Tongue (tissue), 2 donors: ENCODE measurements around the gene GPR180.

- RAMPAGE, long total RNA, result no peak
Observed at GRCh38 chr13:94599666-94600387, 1.8 kb upstream of the GPR180 start.

- RAMPAGE, long total RNA, result no peak
Observed at GRCh38 chr13:94601441-94602500, at the start of gene GPR180. GPR180 (plus strand) TSS chr13:94601857.

DNA sequence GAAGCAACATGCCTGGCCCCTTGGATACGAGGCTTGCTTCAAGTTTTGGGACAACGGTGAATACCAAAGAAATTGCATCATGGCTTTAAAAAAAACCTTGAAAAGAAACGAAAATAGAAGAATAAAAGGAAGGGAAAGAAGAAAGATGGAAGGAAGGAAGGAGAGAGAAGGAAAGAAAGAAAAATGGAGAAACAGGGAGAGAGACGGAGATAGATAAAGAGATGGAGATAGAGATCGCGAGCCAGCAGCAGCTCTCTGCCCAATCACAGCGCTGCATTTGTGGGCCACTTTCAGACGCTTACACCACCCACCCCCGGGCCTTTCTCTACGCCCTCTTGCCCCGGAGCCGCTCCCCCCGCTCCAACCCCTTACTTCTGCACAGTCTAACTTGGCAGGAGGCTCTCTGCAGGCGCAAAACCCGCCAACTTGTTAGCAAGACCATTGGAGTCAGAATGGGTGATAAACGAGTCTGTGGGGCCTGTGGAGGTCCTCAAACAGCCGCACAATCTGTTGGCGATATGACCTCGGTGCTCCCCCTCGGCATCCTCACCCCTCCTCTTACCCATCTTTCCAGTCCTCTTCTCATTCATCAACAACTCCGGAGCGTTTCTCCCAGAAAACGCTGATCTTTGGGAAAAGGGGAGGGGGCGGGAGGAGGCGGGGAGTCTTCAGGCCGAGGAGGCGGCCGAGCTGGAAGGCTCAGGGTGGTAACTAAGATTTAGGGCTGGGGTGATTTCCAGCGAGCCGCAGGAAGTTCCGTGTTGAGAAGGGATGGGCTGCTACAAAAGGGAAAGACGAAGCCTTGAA lies 4.4 kb downstream of the SOX21 start:
- RAMPAGE, long total RNA, result no peak

DNA sequence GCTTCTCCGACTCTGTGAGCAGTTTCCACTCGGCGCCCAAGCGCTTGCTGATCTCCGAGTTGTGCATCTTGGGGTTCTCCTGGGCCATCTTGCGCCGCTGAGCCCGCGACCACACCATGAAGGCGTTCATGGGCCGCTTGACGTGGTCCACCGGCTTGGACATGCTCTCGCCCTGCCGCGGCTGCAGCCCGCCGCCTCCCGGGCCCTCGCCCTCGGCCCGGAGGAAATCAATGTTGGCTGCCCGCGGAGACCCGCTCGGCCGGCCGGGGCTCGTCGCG lies 519 bp downstream of the SOX21 start:
- RAMPAGE, long total RNA, result no peak

DNA sequence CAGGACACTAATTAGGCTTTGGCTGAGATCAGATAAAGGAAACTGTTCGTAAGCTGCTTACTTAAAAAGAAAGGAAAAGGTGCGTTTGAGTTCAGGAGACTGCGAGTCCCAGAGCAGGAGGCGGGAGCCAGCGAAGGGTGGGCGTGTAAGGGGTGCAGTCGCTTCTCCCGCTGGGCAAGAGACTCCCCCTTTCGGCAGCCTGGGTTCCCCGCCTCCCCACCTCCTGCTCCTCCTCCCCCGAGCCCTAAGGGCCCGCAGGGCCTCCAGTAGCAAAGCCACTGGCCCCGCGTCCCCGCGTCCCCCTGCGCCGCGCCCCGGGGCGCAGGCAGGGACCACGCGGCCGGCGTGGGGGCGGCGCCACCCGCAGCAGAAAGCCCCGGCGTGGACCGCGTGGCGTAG lies 530 bp downstream of the ABCC4 start:
- RAMPAGE, long total RNA, result no peak

DNA sequence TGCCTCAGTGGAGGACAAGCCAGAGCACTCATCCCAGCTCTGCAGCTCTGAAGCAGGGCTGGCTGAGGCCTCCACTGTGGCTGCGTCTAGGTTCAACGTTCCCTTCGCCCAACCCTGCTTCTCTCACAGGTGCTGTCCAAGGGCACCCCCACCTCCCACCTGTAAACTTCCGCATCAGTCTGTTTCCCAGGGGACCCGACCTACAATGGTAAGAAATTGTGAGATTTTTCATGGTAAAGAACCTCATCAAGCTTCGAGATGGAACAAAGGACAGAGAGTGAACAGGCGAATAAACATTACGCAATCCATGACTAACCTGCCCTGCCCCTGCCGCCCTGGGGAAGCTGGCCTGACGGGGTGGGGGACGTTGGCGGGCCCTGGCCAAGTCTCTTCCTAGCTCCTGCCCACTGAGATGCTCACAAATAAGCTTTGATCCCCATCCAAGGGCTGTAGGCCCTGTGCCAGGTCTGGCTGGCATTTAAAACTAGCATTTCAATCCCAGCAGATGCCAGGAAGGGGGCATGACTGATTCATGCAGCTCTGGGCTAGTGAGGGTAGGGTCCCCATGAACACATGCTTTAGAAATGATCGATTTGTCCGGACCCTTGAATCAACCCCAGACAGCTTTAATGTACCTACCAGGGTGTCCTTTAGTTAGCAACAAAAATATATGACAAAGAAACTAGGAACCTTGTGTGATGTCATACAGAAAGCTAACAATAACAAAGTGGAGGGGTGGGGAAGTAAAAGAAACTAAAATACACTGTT lies 40.3 kb downstream of the DZIP1 start:
- RAMPAGE, long total RNA, result no peak

- RAMPAGE, long total RNA, result no peak
Observed at GRCh38 chr13:95740785-95741079, 63.8 kb downstream of the DNAJC3 start.

GRCh38 chr13:97211900-97212569 lies 10.1 kb upstream of the MBNL2 start:
- RAMPAGE, long total RNA, result no peak

GRCh38 chr13:97220297-97221037 lies 1.7 kb upstream of the MBNL2 start:
- RAMPAGE, long total RNA, result no peak

GRCh38 chr13:97233344-97234053 lies 11.4 kb downstream of the MBNL2 start:
- RAMPAGE, long total RNA, result no peak

DNA sequence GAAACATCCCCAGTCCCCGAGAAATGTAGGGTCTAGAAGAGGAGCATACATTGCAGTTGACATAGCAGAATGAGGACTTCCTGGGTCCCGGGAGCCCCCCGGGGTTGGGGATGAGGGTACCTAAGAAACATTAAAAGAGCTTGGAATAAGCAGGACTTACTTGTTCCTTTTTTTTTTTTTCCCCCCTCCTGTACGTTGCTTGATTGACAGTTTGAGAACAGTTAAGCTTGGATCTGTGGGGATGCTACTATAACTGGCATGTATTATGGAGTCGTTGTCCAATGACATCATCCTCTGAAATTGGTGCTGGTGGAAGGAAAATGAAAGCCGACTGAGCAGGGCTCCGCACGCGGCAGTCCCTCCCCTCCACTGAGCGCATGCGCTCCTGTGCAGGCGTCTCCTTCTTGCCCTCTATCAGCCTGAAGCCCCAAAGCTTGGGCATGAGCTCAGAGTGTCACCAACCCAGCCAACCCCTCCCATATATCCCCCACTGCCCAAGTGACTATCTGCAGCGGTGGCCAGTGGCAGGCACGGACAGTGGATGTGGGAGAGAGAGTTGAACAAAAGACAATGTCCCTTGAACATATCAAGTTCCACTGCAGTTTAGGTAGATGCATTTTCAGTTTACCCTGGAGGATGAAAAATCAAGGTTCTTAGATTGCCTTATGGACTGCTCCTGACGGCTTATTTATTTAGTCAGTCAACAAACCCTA lies 20.6 kb downstream of the MBNL2 start:
- RAMPAGE, long total RNA, result no peak

DNA sequence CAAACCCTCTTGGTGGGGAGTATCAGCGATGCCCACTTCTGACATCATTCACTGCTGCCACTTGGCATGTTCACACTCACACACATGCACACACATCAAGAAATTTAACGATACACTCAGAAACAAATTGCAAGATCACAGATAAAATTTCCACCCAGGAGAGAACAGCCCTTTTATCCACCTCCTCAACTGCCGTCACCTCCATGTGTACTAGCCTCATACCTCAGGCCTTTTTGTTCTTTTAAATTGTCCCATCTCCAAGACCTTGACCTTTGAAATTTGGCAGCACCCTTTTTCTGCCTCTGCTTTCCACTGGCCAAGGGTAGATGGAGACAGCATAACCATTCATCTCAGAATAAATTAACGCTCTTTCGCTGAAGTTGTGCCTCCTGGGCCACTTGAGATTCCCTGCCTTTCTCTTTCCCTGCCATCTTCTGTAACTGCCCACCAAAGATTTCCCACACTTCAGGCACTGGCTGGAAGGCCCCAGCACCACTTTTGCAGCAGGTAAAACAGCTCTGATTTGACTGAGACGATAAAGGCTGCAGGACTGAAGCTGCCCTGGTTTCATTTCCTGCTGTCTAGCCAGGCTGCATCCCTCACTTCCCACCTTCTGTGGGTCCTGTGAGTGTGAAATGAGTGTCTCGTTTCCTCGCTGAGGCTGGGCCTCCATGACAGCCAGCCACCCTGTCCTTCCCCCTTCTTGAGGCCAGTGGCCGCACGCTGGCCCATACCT lies 39.3 kb downstream of the MBNL2 start:
- RAMPAGE, long total RNA, result no peak

DNA sequence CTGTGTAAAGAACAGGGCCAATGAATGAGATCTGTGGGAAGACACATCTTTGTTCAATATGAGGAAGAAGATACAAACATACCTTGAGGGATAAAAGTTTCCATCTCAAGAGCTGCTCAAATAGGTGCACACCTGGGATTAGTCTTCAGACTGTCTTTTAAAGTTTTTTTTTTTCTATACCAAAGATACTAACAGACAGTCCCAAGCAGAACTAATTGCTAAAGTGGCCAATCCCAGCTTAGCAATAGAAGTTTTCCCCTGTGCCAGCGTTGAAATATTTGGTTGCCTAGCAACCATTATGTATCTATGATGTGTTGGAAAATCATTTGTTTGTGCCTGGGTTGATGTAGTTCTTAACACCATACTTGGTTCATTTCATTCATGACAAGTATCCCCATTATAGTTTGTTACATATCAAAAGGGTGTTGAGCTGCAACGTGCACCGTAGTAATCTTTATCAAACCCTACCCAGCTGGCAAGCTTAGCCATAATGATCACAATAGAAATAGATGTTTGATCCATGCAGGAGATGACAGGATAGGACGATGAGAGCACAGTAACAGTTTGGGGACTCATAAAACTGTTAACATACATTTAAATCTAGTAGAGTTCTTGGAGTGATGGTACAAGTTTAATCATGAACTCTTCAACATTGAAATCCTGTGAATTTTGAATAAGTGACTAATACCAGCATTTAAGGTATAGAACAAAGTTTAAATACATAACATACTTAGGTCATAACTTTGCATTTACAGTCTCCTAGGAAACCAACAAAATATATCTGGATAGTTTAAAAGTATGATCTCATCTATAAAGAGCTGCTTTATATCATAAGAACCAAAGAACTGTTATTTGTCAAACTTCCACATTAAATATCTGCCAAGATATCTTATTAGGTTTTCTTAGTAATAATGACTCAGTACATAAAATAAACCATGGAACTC lies 73.3 kb downstream of the MBNL2 start:
- RAMPAGE, long total RNA, result no peak

GRCh38 chr13:97309459-97310224 lies 87.5 kb downstream of the MBNL2 start:
- RAMPAGE, long total RNA, result no peak

DNA sequence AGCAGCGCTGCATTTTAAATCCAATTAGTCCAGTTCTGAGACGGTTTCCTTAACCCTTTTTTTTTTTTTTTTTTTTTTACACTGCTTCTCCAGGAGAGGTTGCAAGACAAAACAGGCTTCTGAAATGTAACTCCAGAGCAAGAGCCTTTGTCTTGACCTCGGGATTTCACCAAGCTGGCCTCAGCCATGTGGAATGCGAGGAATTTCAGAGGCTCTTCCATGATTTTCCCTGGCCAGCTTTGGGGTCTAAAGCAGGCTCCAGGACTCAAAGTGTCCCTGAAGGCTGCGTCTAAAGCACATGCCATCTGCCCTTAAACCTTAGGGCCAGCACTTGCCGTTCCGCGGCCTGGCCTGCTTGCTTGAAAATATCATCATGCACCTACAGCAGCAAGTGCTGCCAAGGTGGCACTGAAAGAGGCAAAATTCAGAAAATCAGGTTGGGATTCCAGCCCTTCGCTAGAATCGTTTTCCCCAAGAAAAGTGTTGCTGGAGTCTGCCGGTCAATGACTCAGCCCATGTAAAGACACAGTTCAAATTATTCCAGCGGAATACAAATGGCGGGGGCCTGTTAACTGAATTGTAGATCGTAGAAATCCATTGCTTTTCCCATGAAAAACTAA lies 105.7 kb upstream of the RAP2A start:
- RAMPAGE, long total RNA, result no peak

GRCh38 chr13:97367457-97368021 lies 66.4 kb upstream of the RAP2A start:
- RAMPAGE, long total RNA, result no peak

GRCh38 chr13:97371116-97371938 lies 62.6 kb upstream of the RAP2A start:
- RAMPAGE, long total RNA, result no peak

- RAMPAGE, long total RNA, result no peak
Observed at GRCh38 chr13:98143704-98144041, 779 bp downstream of the FARP1 start.

DNA sequence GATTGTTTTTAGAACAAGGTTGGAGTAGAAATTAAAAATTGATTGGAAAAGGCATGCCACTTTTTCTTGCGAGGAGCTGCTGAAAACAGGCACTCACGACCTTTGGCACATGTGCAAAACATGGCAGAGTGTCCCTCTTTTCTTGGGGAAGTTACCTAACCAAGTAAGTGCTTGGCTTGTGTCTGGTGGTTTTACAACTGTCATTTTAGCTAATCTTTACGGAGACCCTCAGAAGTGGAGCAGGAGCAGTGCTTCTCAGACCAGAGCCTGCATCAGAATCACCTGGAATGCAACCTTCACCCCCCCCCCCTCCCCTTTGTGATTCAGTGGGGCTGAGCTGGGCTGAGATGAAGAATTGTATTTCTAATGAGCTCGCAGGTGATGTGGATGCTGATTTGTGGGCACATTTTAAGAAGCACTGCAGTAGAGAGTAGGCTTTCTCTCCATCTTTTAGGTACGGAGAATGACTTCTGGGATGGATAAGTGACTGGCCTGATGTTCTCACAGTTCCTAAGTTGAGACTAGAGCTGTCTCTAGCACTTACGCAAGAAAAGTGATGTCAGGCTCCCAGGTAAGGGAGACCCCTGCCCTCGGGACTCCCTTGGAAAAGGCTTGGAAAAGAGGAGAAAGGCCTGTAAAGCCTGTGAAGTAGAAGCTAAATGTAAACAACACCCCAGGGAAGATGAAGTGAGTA lies 23.2 kb upstream of the RNF113B start:
- RAMPAGE, long total RNA, result no peak

GRCh38 chr13:98213963-98214736 lies 37.1 kb upstream of the RNF113B start:
- RAMPAGE, long total RNA, result no peak